OVCAR3 (cell line): ENCODE measurements around the gene PLXNC1.

- RRBS, result no CpG with 5 or more reads among the region's 1 CpG
Observed at GRCh38 chr12:92784790-92785344, 82.1 kb downstream of the PLEKHG7 start.

DNA sequence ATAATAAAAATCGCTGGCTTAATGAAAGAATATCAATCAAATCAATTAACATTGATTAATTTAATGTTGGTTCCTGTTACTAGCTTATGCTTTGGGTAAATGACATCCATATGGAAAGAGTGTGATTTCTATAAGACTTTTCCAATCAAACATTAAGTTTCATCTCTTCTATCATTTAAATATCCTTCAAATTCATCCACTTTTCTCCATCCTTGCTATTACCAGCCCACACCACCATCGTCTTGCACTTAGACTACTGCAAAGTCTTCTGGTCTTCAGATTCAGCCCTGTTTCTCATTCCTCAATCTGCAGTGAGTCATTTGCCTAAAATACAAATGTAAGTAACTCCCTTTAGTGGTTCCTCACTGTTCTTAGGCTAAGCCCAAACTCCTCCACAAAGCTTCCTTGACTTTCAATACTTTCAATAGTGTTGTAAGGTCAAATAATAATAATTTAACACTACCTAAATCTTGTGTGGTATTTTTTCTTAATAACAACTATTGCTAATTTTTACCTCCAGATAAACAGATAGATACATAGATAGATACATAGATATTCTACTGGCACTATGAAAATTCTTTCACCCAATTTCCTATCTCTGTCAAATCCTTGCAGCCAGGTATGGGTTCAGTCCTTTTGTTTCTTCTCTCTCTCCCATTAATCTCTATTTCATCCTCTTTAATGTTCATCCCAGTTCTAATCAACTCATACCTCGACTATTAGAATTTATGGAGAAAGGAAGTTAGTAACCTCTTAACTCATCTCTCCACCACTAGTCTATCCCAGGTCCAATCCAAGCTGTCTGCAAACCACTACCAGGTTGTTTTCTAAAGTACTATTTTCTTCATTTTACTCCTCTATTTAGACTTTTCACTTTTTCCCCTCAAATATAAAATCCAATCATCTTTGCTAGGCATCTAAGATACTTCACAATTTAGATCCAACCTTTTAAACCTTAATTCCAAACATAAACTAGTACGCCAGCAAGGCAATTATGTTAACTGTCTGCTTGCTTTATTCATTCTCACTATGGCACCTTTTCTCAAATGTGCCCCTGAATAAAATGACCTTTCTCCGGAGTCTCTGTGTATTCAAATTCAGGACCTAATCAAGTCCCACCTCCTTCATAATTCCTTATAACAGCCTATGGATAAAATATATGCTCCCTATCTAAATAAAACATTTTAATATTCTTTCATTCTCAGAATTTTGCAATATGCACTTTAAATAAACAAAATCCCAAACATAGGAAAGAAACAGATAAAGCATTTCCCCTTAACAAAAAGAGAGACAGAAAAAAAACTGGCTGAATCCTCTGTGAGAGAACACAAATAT, 83.6 kb downstream of the PLEKHG7 start:
- RRBS, result no CpG with 5 or more reads among the region's 5 CpGs

GRCh38 chr12:92819272-92819803, 109.8 kb downstream of the EEA1 start:
- RRBS, result no CpG with 5 or more reads among the region's 3 CpGs

GRCh38 chr12:92824089-92824460, 105.0 kb downstream of the EEA1 start:
- RRBS, result no CpG with 5 or more reads among the region's 1 CpG

- RRBS, result no CpG with 5 or more reads among the region's 2 CpGs
Observed at GRCh38 chr12:92842207-92842848, 86.8 kb downstream of the EEA1 start.

GRCh38 chr12:92905347-92905894, 23.7 kb downstream of the EEA1 start:
- RRBS, result no CpG with 5 or more reads among the region's 9 CpGs

- RRBS, result no CpG with 5 or more reads among the region's 3 CpGs
Observed at GRCh38 chr12:93296714-93297394, 80.9 kb upstream of the NUDT4 start.

DNA sequence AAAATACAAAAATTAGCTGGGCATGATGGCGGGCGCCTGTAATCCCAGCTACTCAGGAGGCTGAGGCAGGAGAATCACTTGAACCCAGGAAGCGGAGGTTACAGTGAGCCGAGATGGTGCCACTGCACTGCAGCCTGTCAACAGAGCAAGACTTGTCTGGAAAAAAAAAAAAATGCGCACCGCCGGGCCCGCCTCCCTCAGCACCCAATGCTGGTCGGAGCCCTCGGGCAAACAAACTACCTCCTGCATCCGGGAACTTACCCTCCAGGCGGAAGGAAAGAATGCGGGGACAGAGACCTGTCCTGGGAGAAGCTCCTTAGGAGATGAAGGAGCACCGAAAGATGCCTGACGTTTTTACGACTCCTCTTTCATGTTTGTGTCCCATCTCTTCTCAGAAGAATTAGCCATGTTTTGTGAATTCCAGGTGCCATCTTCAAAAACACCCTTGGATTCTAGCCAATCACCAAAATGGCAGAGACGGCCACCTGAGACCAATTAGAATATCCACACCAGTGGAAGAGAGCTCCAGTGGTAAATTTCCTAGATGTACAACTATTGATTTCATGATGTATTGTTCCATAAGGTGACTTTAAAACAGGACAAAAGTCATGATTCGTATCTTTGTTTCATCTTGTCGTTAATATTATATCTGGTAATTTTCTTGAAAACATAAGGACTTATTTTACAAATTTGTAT, 62.5 kb upstream of the NUDT4 start:
- RRBS, result 96% methylated on average over 5 of the region's 19 CpGs

DNA sequence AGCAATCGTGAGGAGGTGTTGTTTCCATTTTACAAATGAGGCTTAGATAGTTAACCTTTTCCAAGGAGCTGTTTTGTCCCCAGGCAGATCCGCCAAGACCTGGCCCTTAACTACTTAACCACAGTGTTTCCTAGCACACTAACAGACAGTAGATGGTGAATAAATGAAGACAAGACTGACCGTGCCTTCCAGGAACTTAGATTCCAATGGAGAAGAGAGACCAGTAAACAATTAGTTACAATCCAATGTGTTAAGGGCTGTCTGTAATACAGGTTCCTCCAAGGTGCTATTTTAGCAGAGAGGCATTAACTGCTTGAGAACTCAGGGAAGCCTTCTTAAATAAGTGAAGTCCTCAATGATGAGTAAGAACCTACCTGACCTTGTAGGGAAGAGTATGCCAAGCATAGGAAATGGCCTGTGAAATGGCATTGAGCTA, 1.1 kb upstream of the UBE2N start:
- RRBS, result no CpG with 5 or more reads among the region's 3 CpGs

DNA sequence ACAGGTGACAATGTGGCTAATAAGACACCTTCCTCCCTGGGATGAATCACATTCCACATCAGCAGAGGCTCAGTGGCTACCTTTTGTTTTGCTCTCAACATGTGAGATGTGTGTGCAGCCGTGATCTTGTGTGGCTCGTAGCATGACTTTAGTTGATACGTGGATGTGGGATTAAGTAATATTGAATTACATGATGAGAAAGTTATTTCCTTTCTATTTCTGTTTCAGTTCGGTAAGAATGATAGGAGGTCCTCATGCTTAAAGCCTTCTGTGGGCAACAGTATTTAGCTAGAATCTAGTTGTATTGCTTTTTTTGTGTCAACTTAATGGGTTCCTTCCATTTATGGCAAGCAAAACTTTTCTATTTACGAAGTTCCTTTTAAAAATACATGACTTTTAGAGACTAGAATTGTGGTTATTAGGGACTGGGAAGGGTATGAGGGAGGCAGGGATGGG, 7.7 kb downstream of the CRADD start:
- RRBS, result no CpG with 5 or more reads among the region's 5 CpGs

GRCh38 chr12:93785214-93785687, 108.1 kb downstream of the CRADD start:
- RRBS, result no CpG with 5 or more reads among the region's 4 CpGs

DNA sequence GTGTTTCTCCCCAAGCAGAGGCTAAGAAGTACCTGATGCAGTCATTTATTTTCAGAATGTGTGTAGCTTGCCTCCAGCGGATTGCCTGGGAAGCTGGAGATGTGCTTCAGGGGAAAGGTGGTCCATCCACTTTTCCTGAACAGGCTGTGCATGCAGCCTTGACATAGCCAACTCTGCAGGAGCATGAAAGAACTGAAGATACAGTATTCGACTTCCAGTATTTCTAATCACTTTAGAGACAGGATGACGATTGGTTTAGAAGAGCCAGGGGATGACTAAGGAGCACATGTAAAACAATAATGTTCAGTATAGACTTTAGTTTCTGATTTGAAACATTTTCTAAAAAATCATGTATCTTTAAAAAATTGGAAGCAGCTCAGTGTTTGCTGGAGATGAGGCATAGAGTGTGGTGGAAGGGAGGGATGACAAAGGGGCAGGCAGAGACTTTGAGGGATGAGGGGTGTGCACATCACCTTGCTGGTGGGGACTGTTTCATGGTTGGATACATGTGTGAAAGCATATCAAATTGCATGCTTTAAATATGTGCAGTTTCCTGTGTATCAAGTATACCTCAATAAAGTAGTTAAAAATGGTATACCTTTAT, 112.1 kb downstream of the CRADD start:
- RRBS, result no CpG with 5 or more reads among the region's 3 CpGs

GRCh38 chr12:93848230-93848707, 171.1 kb downstream of the CRADD start:
- RRBS, result no CpG with 5 or more reads among the region's 7 CpGs

- RRBS, result no CpG with 5 or more reads among the region's 7 CpGs
Observed at GRCh38 chr12:93954802-93955316, 193.5 kb upstream of the PLXNC1 start.

DNA sequence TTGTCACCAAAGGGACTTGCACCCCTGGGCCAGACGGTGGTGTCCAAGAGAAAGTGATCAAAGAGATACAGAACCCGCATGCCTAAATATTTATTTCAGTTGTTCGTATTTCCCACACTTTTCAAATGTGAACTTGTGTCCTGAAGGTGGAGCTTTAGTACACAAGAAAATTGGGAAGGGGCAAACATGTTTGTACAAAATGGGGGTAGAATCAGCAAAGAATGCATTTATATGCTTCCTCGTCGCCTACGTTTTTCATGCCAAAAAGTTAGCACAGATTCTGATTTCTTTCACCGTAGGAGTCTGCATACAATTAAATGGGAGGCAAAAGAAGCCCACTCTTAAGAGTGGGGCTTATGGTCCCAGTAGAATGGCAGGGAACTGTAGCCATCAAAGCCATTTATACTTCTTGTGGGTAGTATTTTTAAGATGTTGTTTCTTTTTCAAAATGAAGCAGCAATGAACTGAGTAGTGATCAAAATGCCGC, 2.6 kb upstream of the PLXNC1 start:
- RRBS, result no CpG with 5 or more reads among the region's 8 CpGs

DNA sequence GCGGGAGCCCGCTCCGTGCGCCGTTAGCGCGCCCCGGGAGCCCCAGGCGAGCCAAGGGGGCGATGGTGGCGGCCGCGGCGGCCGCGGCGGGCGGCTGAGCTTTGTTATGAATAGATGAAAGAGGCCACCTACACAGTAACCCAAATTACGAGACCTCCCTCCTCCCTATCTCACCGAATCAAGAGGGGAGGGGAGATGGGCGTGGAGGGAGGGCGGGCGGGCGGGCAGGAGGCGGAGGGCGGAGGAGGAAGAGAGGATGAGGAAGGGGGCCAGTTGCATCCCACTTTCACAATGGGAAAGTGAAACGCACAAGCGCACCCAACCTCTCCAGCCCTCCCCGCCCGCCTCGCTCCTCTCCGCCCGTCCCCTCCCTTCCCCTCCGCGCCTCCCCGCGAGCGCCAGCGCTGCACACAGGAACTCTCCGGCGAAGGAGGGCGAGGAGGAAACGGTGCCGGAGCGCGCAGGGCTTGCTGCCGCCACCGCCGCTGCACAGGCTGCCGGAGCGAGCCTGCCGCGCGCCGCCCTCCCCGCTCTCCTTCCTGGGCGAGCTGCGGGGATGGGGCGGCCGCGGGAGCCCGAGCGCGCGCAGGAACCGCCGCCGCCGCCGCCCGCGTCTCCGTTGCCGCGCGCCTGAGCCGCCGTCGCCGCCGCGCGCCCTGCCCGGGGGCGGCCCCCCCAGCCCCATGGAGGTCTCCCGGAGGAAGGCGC, at the start of gene PLXNC1:
PLXNC1 (plus strand) TSS at position 289 of the 708 bp plus-strand sequence.
- RRBS, result 4% methylated on average over 17 of the region's 87 CpGs

DNA sequence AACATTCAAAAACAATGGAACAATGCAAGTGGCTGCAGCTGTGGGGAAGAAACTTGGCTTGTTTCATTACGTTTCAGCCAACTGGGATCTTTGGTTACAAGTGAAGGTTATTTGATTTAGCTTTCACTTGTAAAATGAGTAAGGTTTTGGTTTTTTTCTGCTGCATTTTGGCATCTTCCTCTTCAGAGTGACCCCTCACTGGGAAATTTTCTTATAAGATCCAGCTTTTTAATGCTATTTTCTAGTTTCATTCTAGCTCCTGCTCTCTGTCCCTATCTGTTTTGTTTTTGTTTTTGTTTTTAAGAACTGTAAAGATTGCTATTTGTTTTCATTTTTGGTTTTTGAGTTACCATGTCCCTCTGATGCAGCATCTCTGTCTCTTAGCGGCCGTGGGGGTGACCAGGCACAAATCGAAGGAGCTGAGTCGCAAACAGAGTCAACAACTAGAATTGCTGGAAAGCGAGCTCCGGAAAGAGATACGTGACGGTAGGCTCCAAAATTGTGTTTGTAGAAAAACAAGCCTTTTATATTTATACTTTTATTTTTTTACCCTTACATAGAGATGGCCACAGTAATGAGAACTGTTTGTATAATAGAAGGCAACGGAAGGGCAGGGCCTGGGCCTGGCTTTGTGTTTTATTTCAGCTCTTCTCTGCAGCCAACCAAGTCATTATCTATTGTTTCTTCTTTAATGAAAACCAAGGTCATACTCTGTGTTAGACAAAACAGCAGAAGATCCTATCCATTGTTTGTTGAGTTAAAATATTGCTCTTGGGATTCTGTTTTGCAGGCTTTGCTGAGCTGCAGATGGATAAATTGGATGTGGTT, 106.2 kb downstream of the PLXNC1 start:
- RRBS, result no CpG with 5 or more reads among the region's 10 CpGs

DNA sequence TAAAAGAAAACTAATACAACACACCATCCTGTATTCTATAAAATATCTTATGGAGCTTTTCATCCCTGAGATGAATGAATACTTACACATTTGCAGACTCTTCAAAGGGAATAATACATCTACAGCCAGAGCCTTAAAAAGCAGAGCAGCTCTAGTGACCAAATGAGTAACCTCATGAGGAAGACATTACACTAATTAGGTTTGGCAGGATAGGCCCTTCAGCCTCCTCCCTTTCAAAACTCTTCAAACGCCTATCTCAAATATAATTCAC, 123.6 kb downstream of the CEP83 start:
- RRBS, result no CpG with 5 or more reads among the region's 1 CpG

DNA sequence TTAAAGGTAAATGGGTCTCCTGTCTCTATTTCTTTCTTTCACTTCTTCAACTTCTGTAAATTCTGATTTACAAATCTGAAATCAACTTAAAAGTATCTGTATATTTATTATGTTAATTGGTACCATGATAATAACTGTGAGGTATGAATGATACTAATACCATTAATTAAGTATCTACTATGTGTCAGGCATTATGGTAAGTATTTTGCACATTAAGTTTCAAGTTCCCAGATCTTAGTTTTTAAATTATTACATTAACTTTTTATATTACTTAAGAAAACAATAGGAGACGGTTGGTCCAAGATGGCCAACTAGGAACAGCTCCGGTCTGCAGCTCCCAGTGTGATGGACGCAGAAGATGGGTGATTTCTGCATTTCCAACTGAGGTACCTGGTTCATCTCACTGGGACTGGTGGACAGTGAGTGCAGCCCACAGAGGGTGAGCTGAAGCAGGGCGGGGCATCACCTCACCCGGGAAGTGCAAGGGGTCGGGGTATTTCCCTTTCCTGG, 70.4 kb downstream of the CEP83 start:
- RRBS, result no CpG with 5 or more reads among the region's 6 CpGs

DNA sequence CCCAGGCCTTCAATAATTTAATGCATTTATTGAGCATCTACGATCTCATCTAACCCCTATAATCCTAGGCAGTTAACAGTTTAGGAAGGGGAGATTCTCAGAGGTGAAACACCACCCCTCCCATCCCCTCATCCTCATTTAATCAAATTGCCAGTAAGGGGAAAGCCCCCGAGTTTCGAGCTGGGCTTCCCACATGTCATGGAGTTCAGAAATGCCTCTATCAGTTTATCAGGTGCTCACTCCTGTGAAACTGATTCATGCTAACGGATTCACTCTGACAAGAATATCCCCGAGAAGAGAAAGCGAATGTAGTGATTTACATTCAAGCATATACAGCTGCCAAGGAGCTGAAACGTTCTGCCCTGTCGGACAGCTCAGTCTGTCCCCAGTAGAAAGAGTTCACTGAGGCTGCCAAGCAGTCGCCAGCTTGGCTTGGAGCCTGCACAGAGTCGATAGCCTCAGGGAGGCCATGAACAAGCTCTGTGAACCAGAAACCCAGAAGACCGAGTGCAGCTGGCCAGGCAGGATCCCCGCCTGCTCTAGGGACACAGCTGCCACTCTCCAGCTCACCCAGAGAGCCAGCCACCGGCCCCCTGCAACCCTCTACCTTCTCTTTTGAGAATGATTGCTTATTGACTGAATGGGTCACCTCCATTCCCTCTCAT, 88.4 kb downstream of the TMCC3 start:
- RRBS, result no CpG with 5 or more reads among the region's 13 CpGs